NB4 (cell line): ENCODE data around the gene TP53I11.

GRCh38 chr11:43989613-43990291 is 47.3 kb downstream of the C11orf96 start:
- RRBS = no CpG with 5 or more reads among the region's 6 CpGs

DNA sequence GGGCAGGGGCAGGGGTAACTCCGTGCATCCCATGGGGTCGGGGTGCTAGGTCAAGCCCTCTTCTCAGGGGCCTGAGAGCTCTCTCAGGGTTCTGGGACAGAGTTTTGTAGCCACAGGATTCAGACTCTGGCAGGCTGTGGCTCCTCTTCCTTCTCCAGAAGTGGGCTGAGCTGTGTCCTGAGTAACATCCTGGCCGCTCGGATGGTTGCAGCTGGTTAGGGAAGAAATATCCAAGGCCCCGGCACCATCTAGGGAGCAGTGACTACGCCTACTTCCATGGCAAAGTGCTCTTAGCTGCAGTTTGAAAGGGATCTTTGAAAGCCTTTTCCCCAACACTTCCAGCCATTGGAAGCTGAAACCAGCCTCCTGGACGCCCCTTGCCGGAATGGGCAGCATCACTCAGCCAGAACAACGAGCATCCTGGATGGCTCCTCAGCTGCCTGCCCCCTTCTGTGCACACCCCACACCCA is 50.9 kb downstream of the C11orf96 start:
- RRBS = no CpG with 5 or more reads among the region's 9 CpGs

DNA sequence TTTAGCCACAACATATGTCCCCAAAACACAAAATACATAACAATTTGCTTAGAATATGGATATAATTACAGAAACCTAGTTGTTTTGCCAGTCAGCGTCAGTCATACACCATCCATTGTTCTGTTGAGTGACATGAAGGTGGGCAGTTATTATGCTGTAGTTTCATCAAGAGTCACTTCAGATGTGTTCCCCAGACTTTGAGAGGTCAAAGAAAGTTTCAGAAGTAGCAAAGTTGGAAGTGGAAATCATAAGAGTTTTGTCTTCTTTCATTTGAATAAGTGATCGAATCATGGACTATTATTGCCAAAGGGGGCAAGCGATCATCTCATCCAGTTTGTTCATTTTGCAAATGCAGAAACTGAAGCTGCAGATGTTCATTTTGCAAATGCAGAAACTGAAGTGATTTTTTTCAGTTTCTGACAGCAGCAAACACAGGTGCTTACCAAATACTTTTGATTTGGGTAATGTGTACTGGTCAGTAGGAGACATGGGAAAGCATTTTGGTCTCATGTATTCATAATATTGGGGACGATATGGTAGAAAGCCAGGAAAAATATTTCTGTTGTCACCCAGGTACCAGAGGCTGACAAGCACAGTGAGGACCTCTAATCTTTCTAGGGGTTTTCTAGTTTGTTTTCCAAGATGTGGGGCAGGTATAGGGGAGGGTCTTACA is 64.2 kb downstream of the ALX4 start:
- RRBS = no CpG with 5 or more reads among the region's 4 CpGs

- RRBS = no CpG with 5 or more reads among the region's 3 CpGs
Observed at GRCh38 chr11:44301147-44301566, 8.8 kb downstream of the ALX4 start.

DNA sequence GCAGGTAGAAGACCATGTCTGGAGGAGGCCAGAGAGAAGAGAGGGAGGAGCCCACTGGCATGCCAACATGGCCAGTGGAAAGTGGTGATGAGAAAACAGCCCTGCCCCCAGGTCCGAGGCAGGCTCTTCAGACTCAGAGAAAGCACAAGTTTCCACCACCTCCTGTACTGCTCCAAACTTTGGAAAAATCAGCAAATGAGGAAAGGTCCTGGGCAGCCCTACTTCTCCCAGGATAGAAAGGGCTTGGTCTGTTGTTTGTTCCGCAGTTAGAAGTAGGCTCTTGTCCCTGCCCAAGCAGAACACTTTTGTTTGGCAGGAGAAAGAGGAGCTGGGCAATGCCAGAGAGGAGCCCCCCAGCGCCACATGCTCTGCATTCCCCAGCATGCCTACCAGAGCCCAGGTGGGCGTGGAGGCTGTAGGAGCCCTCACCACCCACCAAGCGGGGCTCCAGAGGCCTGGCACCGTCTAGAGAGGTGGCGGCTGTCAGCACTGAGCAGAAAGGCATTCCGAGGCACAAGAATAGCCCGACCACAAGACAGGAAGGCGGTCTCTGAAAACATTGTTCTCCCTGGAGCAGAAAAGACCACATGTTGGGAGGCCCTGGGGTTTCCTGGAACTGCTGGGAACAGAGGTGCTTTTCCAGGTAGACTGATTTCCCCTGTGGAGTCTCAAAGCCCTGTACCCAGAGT is 90.3 kb upstream of the CD82 start:
- RRBS = no CpG with 5 or more reads among the region's 10 CpGs

GRCh38 chr11:44525727-44526306 is 39.6 kb upstream of the CD82 start:
- RRBS = 97% methylated on average over 6 of the region's 17 CpGs

GRCh38 chr11:44950534-44951293 is at the start of gene TP53I11:
Gene TP53I11 (minus strand): TSS chr11:44950883.
- RRBS = 2% methylated on average over 31 of the region's 95 CpGs

GRCh38 chr11:44978440-44979554 is 28.1 kb upstream of the TP53I11 start:
- RRBS = no CpG with 5 or more reads among the region's 8 CpGs

GRCh38 chr11:45089477-45089872 is 57.0 kb upstream of the PRDM11 start:
- RRBS = no CpG with 5 or more reads among the region's 3 CpGs

DNA sequence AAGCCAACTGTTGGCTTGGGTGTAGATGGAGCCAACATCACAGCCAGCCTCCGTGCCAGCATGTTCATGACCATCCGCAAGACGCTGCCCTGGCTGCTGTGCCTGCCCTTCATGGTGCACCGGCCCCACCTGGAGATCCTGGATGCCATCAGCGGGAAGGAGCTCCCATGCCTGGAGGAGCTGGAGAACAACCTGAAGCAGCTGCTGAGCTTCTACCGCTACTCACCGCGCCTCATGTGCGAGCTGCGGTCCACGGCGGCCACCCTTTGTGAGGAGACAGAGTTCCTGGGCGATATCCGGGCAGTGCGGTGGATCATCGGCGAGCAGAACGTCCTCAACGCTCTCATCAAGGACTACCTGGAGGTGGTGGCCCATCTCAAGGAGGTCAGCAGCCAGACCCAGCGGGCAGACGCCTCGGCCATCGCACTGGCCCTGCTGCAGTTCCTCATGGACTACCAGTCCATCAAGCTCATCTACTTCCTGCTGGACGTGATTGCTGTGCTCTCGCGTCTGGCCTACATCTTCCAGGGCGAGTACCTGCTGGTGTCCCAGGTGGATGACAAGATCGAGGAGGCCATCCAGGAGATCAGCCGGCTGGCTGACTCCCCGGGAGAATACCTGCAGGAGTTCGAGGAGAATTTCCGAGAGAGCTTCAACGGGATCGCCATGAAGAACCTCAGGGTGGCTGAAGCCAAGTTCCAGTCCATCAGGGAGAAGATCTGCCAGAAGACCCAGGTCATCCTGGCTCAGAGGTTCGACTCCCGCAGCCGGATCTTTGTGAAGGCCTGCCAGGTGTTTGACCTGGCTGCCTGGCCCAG is 59.1 kb downstream of the SYT13 start:
- RRBS = no CpG with 5 or more reads among the region's 37 CpGs

- RRBS = no CpG with 5 or more reads among the region's 9 CpGs
Observed at GRCh38 chr11:45366238-45366635, 80.1 kb upstream of the SYT13 start.

DNA sequence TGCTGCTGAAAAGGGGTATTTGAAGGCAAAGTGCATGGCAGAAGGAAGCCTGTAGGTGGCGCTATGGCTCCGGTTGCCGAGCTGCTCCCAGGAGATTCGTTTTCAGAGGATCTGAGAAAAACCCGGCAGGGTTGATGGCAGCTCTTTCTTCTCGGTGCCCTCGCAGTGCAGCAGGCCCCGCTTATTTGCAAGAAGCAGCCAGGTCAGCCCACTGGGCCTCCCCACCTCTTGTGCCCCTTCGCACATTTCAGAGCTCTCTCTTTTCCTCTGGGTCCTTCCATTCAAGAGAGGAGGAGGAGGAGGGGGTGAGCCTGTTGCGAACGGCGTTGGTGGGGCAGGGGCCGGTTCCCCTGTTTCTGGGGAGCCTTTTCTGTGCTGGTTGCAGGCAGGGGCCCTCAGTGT is 85.2 kb upstream of the SYT13 start:
- RRBS = no CpG with 5 or more reads among the region's 13 CpGs

DNA sequence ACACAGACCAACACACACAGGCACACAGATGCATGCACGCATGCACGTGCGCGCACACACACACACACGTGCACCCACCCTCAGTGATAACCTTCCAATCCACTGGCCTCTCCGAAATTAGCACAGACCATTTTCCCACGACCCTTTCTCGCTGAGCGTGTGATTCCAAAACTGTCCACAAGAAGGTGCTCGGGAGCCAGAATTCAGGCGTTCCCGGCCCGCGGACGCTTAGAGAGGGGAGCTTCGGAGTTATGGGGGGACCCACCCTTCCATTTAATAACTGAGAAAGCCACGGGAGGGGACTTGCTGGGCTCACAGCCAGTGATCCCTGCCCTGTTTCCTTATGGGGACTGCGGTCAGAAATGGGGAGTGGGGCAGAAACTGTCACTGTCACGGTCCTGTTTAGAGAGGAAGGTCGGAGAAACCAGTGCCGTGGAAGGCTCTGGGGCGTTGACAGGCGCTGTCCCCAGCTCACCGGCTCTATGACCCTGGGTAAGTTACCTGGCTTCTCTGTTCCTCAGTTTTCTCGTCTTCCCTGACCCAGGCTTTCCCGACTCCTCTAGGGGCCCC is 33.6 kb upstream of the SLC35C1 start:
- RRBS = no CpG with 5 or more reads among the region's 26 CpGs

DNA sequence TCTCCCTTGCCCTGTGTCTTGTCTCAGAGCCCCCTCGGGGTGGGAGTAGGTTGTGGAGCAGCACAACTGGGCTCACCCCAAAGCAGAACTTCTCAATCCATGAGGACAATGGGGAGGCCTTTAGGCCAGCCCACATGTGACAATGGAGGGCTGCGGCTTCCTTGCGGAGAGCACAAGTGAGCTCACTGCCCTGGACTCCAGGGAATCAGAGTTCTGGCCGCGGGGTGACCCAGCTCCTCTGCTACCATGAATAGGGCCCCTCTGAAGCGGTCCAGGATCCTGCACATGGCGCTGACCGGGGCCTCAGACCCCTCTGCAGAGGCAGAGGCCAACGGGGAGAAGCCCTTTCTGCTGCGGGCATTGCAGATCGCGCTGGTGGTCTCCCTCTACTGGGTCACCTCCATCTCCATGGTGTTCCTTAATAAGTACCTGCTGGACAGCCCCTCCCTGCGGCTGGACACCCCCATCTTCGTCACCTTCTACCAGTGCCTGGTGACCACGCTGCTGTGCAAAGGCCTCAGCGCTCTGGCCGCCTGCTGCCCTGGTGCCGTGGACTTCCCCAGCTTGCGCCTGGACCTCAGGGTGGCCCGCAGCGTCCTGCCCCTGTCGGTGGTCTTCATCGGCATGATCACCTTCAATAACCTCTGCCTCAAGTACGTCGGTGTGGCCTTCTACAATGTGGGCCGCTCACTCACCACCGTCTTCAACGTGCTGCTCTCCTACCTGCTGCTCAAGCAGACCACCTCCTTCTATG is 784 bp downstream of the SLC35C1 start:
- RRBS = no CpG with 5 or more reads among the region's 28 CpGs

- RRBS = no CpG with 5 or more reads among the region's 10 CpGs
Observed at GRCh38 chr11:45860615-45861252, 13.5 kb downstream of the CRY2 start.

DNA sequence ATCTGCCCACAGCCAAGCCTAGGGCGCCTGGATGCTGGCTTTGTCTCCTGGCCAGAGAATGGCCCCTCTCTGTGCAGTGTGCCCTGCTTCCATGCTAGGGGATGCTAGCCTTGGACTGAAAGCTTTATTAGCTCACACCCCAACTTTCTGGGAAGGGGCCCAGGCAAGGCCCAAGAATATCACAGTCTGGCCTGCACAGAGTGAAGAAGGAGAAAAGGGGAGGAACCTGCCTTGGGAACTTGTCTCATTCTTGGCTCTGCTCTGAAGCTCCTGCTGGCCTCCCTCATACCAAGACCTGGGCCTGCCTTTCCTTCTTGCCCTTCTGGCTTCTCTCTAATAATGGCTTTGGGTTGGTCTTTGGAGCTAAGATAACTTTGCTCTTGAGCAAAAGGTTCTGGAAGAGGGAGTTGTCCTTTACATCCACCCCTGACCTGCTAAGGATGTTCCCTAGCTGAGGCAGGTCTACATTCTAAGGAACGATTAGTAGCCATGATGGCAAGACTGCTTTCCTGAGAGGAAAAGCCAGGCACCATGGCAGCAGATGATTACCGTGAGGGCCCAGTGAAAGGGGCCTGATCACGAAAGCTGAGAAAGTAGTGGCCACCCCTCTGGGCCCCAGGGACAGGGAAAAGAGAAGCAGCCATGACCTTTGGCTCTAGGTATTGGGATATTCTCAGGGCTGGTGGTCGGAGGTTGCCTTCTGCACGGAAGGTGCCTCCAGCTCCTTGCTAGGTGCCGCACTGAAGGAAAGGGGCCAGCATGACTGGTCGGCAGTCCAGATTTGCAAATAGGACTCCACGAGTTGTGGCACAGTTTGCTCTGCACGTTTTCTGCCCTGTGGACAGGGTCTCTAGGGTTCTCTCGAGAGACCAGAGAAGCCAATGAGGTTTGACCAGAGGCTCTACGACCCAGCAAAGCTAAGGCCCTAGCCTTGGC is 1.5 kb upstream of the MAPK8IP1 start:
- RRBS = no CpG with 5 or more reads among the region's 12 CpGs

GRCh38 chr11:46120240-46120535 is 1.1 kb downstream of the PHF21A start:
- RRBS = 0% methylated on average over 7 of the region's 25 CpGs

GRCh38 chr11:46254128-46254648 is 23.3 kb upstream of the CREB3L1 start:
- RRBS = no CpG with 5 or more reads among the region's 9 CpGs

DNA sequence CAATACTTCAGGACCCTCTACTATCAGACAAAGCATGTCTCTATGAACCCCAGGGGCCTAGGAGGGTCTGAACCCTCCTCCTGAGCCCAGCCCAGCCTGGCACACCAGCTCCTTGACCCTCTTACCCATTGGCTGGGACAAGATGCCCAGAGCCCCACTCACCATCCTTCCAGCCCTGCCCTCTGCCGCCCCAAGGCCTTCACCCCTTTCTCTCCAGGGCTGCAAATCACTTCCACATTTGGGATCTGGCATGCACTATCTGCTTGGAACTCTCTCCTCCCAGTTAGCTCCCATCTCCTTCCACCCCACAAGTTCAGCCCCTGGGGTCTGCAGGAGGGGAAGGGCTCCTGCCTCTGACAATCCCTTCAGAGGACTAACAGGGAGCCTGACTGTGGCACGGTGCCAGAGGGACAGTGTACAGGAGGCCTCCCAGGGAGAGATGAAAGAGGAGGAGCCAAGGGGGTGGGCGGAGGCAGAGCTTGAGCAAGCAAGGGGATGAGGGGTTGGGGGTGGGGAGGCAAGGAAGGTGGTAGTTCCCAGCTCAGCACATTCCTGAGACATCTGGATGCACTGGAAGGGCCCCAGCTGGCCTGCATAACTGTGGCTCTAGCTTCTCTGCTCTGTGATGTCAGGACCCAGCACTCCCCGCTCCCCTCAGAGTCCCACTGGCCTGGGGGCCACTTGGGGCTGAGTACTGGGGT is 13.0 kb downstream of the CREB3L1 start:
- RRBS = no CpG with 5 or more reads among the region's 4 CpGs

DNA sequence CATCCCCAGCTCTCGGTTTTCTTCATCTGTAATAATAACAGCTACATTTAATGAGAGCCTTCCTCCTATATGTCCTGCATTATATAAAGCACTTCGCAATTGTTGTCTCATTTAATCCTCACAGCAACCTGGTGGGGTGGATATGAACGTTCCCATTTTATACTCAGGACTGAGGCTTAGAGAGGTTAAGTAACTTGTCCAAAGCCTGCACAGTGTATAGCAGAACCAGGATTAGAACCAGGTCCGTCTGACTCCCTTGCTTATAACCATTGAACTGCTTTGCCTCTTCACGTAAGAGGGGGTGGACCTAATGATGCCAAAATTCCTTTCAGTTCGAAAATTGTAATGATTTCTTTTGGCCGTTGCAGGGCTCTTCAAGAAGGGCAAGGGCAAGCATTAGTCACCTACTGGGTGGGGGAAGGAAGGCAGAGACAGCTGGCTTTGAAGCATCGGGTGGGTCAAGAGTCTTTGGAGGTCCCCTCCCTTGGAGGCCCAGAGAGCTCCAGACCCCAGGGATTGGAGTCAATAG is 13.9 kb downstream of the CREB3L1 start:
- RRBS = no CpG with 5 or more reads among the region's 8 CpGs